Amniotic epithelial cell (primary cell): ENCODE data around the genes APOD and MUC20.

- RRBS = 3% methylated on average over 14 of the region's 19 CpGs
Observed at GRCh38 chr3:194134708-194134893, 1.3 kb upstream of the HES1 start.

DNA sequence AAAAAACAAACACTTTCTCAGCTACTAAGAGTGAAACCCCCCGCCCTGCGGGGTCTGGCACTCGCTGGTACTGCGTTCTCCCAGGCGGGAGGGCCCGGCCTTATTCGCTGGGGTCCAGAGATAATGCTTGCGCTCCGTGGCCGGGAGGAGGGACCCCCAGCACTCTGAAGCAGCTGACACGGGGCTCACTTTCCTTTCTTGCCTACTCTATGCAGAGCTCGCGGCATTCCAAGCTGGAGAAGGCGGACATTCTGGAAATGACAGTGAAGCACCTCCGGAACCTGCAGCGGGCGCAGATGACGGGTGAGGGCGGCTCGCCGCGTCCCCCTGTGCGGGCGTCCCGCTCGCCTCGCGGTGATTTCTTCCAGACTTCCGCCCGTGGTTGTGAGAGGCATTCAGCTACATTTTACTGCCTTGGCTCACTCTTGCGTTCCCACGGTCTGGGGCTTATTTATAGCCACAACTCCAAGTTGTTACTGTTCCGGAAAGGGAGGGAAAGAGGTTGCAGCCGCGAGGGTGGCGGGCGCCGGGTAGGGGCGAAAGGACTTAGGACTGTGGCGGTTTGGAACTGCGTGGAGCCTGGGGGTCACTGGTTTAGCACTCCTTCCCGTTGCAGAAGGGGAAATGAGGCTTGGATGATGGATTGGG is 922 bp downstream of the HES1 start:
- RRBS = 4% methylated on average over 9 of the region's 42 CpGs

DNA sequence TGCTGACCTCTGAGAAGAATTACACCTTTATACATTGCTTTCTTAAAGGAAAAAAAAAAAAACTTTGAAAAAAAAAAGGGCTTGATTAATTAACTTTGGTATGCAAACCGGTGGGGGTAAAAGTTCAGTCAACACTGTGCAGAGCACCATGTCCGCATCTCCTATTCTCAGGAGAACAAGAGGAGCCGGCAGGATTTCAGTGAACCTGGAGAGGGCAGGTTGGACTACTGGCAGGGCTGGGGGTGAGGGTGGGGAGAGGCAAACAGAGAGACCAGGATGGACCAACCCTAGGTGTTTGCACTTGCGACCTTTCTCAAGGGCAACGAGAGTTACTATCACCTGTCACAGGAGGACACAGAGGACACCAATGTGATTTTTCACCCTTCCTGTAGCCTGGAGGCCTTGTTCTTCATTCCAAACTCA is 89.7 kb downstream of the CPN2 start:
- RRBS = 80% methylated on average over 3 of the region's 5 CpGs

GRCh38 chr3:194267822-194268316 is 83.3 kb downstream of the CPN2 start:
- RRBS = no CpG with 5 or more reads among the region's 20 CpGs

GRCh38 chr3:194404801-194405651 is 6.0 kb upstream of the GP5 start:
- RRBS = no CpG with 5 or more reads among the region's 5 CpGs

DNA sequence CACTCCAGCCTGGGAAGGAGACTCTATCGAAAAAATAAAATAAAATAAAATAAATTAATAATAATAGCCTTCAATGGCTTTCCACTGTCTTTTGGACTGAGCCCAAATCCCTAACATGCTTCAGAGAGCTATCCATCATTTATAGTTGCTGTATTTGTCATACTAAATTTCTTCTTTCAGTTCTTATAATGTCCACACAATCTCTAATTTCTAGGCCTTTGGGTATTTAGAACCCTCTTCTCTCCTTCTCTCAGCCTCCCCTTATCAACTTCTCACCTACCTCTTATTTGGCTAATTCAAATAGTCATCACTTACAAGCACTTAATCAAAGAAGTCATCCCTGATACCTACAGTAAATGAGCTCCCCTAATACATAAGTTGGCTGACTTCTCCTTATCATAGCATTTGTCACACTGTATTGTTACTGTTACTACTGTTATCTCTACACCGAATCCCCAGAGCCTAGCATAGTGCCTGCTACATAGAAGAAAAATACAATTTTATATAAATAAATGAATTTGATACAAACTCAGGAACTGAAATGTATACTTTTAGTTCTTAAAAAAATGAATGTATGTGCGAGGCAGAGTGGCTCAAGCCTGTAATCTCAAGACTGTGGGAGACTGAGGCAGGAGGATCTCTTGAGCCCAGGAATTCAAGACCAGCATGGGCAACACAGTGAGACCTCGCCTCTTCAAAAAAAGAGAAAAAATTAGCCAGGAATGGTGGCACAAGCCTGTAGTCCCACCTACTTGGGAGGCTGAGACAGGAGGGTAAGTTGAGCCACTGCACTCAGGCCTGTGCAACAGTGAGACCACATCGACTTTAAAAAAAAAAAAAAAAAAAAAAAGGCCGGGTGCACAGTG is 34.1 kb downstream of the ATP13A3 start:
- RRBS = no CpG with 5 or more reads among the region's 6 CpGs

GRCh38 chr3:194485306-194485762 is 1.5 kb downstream of the ATP13A3 start:
- RRBS = no CpG with 5 or more reads among the region's 5 CpGs

DNA sequence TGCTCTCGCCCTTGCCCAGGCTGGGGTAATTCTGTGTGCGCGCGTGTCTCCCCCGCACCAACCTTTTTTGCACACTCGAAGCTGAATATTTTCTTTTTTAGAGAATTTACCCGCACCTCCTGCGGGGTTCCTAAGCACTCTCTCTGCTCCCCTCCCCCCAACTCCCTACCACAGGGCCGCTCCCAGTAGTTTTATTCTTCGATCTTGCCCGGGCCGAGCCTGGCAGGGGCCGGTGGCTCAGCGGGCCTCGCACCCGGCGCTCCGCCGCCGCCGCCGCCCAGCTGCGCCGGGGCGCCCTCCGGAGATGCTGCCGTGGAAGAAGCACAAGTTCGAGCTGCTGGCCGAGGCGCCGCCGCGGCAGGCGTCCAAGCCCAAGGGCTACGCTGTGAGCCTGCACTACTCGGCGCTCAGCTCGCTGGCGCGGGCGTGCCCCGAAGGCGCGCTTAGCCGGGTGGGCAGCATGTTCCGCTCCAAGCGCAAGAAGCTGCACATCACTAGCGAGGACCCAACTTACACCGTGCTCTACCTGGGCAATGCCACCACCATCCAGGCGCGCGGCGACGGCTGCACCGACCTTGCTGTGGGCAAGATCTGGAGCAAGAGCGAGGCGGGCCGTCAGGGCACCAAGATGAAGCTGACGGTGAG is 962 bp downstream of the FAM43A start:
- RRBS = no CpG with 5 or more reads among the region's 59 CpGs

DNA sequence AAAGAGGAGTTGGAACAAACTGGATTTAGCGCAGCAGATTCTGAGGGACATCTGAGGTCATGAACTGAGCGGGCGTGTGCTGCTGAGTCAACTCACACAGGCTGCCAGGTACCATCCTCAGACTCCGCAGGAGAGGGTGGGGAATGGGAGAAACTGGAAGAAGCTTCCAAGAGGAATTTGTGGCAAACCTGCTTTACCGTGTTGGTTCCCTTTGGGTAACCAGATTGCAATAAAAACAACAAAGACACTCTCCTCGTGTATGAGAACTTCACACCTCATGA is 185.1 kb downstream of the FAM43A start:
- RRBS = no CpG with 5 or more reads among the region's 6 CpGs

GRCh38 chr3:195105282-195105726 is 165.7 kb downstream of the XXYLT1 start:
- RRBS = no CpG with 5 or more reads among the region's 12 CpGs

- RRBS = no CpG with 5 or more reads among the region's 13 CpGs
Observed at GRCh38 chr3:195133435-195134011, 137.4 kb downstream of the XXYLT1 start.

DNA sequence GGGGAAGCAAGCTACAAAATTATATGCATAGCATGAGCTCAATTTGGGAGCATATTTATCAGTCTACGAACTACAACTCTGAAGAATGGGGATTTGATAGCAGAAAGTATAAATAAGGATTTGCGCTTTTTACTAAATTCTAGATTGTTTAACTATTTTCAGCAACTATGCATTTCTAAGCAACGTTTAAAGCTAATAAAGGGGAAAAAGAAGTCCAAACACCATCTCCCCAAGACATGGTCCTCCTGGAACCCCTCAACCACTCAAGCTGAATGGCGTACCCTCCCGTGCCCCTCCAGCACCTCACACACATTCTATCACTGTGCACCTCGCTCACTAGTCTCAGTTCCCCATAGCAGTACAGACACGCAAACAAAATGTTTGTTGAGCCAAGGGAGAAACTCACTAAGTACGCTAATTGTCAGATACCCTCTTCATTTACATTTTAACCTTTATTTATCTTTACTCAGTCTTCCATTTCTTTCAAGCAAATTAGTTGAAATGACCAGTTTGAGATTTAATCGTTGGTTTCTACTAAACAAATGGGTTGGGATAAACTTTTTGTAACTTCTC is 48.8 kb downstream of the ACAP2 start:
- RRBS = no CpG with 5 or more reads among the region's 9 CpGs

GRCh38 chr3:195441432-195441816 is 1.4 kb downstream of the ACAP2 start:
- RRBS = no CpG with 5 or more reads among the region's 7 CpGs

DNA sequence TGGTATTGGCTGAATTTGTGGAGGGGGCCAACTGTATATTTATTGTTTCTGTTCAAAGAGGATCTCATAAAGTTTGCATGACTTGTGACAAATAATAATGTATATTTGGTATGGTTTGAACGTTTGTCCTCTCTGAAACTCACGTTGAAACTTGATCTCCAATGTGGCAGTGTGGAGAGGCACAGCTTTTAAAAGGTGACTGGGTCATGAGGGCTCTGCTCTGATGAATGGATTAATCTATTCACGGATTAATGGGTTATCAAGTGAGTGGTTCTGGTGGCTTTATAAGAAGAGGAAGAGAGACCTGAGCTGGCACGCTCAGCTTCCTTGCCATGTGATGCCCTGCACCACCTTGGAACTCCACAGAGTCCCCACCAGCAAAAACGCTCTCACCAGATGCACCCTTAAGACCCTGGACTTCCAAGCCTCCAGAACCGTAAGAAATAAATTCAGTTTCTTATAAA is 2.7 kb downstream of the PPP1R2 start:
- RRBS = no CpG with 5 or more reads among the region's 6 CpGs

- RRBS = no CpG with 5 or more reads among the region's 13 CpGs
Observed at GRCh38 chr3:195583689-195584249, at the start of gene APOD. Gene APOD, minus strand, starts transcription at chr3:195583940.

- RRBS = 100% methylated on average over 2 of the region's 16 CpGs
Observed at GRCh38 chr3:195616124-195616778, 32.5 kb upstream of the APOD start.

- RRBS = no CpG with 5 or more reads among the region's 19 CpGs
Observed at GRCh38 chr3:195687204-195687964, 33.4 kb upstream of the MUC20 start.

GRCh38 chr3:195691888-195692924 is 28.6 kb upstream of the MUC20 start:
- RRBS = no CpG with 5 or more reads among the region's 14 CpGs

DNA sequence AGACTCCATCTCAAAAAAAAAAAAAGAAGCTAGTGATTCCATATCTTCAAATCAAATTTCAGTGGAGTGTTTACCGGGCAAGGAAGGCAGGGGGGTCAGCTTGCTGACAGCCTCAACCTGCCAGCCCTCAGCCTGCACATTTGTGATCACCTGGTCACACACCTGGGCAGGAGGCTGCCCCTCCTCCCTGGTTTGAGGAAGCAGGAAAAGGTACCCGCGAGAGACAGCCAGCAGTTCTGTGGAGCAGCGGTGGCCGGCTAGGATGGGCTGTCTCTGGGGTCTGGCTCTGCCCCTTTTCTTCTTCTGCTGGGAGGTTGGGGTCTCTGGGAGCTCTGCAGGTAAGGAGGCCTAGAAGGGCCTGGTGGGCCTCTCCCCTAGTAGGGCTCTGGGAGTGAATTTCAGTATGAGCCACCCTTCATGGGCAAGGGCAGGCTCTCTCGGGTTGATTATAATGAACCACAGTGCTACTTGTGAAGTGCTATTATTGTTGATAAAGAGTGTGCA is at the start of gene MUC20:
TSS of gene MUC20 (plus strand) at position 233 of the 504 bp plus-strand sequence.
- RRBS = no CpG with 5 or more reads among the region's 6 CpGs

GRCh38 chr3:195724855-195725205 is 4.1 kb downstream of the MUC20 start:
- RRBS = no CpG with 5 or more reads among the region's 12 CpGs